ENCODE data around the gene CENPA.

GRCh38 chr2:25273961-25274628 is 67.6 kb downstream of the DNMT3A start:
- PRO-cap, result no peak

GRCh38 chr2:25291030-25291604 is 50.6 kb downstream of the DNMT3A start:
- PRO-cap, result no peak

DNA sequence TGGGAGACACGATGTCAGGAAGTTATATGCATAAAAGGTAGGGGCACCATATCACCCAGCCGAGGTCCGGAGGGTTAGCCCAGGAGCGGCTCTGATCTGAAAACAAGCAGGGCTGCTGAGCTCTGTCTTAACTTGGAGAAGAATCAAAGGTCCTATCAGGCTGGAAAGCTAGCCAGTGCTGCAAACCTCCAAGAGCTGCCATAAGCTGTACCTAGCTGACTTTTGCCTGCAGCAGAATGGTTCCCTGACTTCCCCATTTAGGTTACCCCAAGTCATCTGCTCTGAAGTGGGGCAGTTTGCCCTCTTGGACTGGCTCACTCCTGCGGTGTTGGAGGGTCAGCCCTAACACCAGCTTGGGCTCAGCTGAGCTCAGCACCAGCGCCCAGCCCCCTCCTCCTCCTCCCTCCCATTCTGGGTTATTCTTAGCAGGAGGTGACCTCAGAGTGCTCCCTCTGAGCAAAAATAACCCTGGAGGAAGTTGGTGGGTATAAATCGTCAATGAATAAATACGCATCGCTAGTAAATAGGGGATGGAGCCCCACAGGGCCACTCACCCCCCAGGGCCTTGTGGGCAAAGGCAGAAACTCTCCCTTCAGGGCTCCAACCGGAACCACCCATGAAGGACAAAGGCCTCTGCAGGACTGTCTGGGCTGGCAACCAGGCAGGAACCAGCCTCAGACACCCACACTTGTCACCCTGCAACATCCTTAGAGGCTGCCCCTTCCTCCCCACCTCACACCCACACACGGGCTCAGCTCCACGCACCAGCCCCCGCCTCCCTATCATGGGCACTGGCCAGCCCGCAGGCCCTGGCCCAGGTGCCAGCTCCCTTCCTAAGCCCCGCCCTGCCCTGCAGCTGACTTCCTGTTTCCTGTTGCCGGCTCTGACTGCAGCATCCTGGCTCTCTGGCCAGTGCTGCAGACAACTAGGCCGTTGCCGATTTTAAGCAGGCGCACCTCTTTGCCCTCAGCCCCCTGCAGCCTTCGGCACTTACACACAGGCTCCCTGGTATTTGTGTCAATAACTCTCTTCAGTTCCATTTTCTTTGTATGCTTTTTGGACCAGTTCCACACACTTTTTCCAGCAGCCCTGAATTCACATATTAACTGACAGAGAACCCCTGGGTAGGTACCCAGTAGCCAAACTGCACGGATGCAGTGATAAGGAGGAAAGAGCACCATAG is 46.8 kb downstream of the DNMT3A start:
- PRO-cap, result bidirectional peak, plus-strand start at position 895 of the sequence, minus-strand start at position 835 of the sequence

- PRO-cap, result bidirectional peak, plus-strand start at chr2:25311255, minus-strand start at chr2:25311073
These were observed 30.5 kb downstream of the DNMT3A start for GRCh38 chr2:25310933-25311871.

- PRO-cap, result no peak
These were observed 76.1 kb upstream of the DNMT3A start for GRCh38 chr2:25417731-25418284.

DNA sequence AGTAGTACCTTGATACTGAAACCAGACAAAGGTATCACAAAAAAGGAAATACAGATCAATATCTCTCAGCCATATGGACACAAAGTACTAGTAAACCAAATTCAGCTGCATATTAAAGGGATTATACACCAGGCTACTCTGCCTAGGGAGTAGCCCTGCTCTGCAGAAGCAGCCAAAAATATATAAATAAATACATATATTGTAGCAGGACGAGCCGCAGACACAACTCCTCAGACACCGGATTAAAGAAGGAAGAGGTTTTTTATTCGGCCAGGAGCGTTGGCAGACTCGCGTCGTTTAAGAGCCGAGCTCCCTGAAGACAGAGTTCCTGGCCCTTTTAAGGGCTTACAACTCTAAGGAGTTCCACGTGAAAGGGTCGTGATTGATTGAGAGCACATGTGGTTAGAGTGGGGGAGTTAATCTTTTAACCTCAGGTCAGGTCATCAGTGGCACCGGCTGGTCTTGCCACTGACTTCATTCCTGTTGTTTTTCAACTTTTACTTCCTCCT is 38.4 kb upstream of the DTNB start:
- PRO-cap, result unidirectional peak, minus-strand start at position 236 of the sequence; unidirectional peak, minus-strand start at position 299 of the sequence

DNA sequence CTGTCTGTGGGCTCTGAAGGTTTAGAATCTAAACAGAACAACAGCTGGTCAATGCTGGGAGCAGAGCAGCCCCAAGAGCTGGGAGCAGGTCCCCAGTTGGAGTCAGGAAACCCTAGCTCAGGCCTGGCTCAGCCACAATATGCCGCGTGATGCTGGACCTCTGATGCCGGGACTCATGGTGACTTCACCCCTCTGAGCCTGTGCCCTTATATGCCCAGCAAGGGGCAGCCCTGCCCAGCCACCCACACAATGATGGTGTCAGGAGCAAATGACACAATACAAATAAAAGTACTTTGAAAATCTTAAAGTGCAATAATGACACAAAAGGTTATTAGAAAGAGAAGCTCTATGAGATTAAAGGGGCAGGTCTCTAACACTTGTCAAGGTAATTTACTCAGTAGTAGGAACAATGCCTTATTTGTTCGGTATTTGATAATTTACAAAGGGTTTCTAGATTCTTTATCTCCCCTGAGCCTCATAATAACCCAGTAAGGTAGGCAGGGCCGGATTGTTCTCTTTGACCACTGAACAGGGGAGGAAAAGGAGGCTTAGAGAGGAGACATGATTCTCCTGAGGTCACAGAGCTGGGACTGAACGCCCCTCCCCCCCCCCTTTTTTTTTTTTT is 18.3 kb upstream of the KIF3C start:
- PRO-cap, result no peak

- PRO-cap, result bidirectional peak, plus-strand start at chr2:26003222, minus-strand start at chr2:26003062
These were observed 20.5 kb upstream of the KIF3C start for GRCh38 chr2:26002659-26003307.

DNA sequence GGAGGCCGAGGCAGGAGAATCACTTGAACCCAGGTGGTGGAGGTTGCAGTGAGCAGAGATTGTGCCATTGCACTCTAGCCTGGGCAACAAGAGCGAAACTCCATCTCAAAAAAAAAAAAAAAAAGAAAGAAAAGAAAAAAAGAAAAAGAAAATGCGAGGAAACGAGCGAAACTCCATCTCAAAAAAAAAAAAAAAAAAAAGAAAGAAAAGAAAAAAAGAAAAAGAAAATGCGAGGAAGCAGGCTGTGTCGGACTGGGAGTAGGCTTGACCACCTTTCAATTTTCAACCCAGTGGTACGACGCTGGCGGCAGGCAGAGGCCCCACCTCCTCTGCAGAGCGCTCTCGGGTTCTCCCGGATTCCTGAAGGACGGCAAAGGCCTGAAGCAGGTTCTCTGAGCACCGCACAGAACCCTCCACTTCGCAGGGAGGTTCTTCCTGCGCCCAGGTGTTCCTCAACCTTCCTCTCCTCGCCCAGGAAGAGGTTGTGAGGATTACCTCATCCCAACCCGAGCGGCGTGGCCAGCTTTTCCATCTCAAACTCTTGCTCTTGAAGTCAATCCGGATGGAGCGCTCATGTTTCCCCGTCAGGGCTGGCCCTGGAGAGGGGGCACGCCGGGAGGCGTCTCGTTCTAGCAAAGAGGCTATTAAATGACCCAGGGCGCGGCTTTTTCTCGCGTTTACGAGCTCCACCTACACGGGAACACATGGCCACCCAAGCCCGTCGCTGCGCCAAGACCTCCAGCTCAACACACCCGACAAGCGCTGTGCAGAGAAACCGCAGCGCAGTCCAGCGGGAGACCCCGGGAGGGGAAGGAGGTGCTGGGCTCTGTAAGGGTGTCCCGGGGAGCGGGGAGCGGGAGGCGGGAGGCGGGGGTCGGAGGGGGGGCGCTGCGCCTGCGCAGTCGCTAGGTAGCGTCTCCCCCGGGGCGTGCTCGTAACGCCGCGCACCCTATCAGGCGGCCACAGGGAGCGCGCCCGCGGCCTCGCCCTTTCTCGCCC is 659 bp upstream of the RAB10 start:
- PRO-cap, result bidirectional peak, plus-strand start at position 416 of the sequence, minus-strand start at position 434 of the sequence

GRCh38 chr2:26098323-26098778 is 64.5 kb downstream of the RAB10 start:
- PRO-cap, result no peak

GRCh38 chr2:26111549-26112011 is 61.3 kb upstream of the GAREM2 start:
- PRO-cap, result no peak

- PRO-cap, result no peak
These were observed 15.9 kb downstream of the GAREM2 start for GRCh38 chr2:26188469-26189411.

DNA sequence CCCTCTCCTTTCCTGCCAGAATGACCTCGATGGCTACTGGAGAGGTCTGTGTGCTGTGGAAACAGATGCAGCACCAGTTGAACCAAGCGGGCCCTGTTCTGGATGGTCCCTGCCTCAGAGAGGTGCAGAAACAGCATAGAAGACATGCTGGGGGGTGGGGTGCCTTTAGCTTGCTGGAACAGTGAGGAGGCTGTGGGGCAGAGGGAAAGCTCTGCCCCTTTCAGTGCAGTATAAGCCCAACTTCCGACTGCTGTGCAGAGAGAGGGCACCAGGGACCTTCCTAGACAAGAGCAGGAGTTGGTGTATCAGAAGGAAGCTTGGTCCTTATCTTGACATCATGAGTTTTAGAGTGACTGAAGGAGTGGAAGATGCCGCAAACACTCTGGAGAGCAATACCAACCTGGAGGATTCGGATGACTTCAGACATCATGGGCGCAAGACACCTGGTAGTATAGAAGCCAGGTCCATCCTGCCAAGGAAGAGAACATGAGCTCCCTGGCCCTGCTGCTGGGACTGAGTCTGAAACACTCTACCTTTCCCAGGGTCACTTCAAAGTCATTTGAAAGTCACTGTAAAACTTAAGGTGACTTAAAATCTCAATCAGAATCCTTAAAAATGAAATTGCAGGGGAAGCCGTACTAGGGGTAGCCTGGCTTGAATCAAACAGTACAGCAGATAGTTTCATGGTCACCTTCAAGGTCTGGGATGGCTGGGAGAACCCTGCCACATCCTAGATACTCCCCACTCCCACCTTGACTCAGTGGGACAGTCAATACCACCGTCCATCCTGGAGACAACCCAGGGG is 21.5 kb downstream of the GAREM2 start:
- PRO-cap, result no peak

- PRO-cap, result no peak
These were observed 14.4 kb downstream of the DRC1 start for GRCh38 chr2:26416115-26416607.

GRCh38 chr2:26487311-26487544 is 71.3 kb downstream of the OTOF start:
- PRO-cap, result no peak

DNA sequence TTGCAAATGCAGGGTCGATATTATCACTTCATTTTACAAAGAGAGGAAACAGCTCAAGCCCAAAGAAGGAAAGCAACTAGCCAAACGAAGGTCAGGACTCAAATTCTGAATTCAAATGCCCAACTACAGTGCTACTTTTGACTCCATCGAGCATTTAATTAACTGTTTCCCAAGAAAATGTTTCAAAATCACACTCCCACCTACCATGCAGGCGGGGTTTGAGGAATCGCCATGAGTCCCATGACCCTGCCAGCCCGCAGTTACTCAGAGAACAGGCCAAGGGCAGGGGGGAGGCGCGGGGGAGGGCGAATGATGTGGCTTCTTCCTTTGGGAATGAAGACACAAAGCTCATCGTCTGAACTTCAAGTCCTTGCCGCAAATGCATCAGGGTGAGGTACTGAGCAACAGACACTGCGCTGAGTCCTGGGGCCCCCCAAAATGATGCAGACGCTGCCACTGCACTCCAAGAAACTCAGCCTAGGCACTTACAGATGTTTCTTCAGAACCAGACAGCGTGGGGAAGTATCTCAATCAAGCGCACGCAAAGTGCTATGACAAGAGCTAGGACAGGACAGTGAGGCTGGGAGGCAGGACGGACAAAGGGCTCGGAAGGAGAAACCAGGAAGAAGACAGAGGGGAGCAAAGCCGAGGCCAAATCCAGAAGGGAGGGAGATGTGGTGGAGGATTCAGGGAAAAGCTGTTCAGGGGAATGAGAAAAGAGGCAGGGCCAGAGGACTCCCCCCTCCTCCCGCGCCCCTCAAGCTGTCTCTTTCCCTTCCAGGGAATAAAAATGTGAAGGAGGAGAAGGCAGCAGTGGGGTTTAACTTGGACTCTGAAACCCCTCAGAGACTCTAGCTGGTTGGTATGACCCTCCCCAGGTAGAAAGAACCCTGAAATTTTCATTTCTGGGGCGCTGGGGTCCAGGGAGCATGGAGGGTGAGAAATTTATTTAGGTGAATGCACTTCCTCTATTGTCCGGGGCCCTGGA is 35.1 kb downstream of the CIB4 start:
- PRO-cap, result no peak

GRCh38 chr2:26695869-26696843 is 3.6 kb downstream of the KCNK3 start:
- PRO-cap, result no peak

- PRO-cap, result no peak
These were observed 32.8 kb downstream of the KCNK3 start for GRCh38 chr2:26725091-26726046.

GRCh38 chr2:26785037-26786288 is at the start of gene CENPA:
Gene CENPA (plus strand): TSS chr2:26786056.
- PRO-cap, result bidirectional peak, plus-strand start at chr2:26786067, minus-strand start at chr2:26785731

DNA sequence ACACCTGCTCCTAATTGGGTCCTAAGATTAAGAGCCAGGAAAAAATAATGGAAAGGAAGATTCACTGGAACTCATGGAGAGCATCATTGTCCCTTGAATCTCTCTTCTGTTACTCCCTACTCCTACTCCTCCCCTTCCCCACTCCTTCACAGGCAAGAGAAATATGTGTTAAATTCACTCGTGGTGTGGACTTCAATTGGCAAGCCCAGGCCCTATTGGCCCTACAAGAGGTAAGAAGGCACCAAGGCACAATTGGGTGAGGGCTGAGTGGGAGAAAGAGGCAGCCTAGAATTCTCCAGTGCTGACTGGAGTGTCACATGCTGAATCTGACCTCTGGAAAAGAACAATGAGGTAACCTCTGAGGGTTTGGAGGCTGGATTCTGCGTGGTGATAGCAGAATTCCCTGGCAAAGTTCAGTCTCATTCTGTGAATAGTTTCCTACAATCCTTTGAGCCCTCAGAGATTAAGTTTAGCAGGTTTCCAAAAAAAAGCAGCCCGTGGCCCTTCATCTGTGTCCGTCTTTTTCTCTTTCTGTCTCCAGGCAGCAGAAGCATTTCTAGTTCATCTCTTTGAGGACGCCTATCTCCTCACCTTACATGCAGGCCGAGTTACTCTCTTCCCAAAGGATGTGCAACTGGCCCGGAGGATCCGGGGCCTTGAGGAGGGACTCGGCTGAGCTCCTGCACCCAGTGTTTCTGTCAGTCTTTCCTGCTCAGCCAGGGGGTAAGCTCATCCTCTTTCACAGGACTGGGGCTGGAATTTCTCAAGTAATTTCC is 6.9 kb downstream of the CENPA start:
- PRO-cap, result no peak

All from bronchus (tissue), 1 donor.